Osteocyte (in vitro differentiated cells): ENCODE measurements around a stretch of chr4.

GRCh38 chr4:105990828-105991449 is 95.7 kb downstream of the NPNT start:
- PRO-cap = no peak

DNA sequence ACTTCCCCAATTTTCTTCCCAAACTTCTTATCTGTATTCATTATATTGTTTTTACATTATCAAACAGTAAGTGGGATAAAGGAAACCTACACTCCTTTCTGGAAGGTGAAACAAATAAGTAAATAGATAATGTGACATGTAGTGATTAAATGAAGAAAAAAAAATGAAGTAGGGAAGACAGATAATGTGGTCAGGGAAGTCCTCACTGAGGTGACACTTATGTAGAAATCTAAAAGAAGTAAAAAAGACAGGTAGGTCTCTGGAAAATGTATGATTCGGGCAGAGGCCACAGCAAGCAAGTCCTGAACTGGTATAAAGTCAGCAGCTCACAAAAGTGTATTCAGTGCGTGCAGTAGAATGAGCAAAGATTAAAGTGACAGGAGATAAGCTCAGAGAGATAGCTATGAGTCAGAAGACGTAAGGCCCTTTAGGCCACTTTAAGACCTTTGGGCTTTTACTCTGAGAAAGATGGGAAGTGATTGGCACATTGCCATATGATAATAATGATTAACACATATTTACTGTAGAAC is 51.9 kb downstream of the TBCK start:
- PRO-cap = no peak

DNA sequence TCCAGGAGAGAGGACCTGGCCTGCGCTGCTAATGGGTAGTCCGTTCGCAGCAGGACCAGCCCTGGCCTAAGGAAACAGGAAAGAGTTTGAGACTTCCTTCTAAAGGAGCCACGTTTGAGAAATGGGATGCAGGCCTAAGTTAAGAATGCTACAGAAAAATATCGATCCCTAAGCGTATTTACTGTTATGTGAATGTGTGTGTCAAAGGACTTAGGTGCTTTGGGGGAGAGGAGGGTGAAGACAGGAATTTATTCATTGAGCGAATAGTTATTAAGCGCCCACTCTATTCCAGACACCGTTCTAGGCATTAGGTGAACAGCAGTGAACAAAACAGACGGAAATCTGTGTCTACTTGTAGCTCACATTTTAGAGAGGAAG is 311 bp downstream of the AIMP1 start:
- PRO-cap = no peak

DNA sequence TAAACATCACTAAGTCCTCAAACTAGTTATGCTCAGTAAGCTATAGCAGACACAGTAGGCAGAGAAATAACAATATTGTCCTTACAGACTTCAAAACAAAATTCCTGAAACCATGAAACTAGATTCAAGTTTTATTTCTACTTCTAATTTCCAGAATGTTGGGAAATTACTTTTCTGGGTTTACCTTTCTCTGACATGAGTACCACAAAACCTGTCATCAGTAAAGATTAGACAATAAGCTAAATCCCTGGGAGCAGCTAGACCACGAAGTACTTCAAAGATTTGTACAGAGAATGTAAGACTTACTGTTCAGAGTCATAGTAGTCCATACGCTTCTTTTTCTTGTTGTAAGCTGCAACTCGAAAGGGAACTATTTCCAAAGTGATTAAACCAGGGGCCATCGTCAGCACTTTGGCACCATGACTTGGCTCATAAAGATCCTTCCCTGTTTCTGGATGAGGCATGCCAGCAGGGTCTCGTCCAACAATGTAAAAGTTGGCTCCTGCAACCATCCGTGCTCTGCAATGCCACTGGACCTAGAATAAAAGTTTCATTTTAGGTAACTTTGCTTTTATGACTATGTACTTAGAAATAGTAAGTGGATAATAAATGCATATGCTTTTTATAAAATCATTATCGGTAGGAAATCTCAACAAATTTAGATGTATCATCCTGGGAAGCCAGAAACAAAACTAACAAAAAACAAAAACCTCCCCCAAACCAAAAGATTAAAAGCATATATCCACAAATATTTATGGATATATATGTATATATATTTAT is 88.5 kb downstream of the PAPSS1 start:
- PRO-cap = no peak

DNA sequence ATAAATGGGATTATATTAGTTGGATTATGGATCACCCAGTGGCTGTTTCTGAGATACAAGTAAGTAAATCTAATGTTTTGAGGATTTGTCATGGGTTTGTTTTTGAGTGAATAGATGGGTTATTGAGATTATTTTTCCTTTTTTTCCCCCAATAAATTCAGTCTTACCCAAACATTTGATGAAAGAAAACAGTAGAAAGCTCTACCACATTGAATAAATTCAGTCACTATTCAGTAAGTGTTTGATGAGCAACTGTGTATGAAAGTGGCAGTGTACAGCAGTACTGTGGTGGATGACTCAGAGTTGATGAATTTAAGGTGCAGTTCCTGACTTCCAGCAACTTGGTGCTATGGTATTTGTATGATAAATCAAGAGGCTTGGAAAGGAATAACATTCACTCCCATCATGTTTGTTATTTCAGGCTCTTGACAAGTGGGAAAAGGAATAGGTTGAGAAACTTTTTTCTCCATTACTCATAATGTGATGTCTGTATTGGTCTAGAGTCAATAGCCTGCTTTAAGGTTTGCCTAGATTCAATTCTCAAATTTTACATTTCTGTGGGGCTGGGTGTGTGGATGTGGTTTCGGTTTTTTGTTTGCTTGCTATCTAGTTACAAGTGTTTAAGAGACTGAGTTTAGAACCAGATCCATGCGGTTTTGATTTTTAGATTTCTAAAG is 35.3 kb upstream of the CYP2U1 start:
- PRO-cap = no peak

DNA sequence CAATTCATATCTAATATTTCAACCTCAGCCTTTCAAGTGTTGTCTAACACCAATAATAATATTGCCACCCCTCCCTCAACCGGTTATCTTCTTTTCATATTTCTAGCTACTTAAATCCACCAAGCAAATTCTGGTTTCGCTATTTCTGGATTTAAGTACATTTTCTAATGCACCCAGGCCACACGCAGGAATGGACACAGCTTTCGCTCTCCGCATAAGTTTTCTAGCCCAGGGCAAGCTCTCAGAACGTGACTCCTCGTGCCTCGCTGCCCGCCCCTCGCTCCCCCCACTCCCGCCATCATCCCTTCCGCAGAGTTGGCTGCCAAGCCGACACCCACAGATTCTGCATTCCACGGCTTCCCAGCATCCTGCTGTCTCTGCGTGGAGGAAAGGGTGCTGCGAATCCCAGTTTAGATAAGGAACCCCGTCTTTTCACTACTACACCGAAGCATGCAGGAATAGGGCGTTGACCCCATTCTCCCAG is 672 bp upstream of the CYP2U1 start:
- PRO-cap = no peak

- PRO-cap = no peak
Observed at GRCh38 chr4:108165393-108165995, 3.2 kb downstream of the LEF1 start.

GRCh38 chr4:108560394-108561264 is 59.7 kb upstream of the RPL34 start:
- PRO-cap = no peak

DNA sequence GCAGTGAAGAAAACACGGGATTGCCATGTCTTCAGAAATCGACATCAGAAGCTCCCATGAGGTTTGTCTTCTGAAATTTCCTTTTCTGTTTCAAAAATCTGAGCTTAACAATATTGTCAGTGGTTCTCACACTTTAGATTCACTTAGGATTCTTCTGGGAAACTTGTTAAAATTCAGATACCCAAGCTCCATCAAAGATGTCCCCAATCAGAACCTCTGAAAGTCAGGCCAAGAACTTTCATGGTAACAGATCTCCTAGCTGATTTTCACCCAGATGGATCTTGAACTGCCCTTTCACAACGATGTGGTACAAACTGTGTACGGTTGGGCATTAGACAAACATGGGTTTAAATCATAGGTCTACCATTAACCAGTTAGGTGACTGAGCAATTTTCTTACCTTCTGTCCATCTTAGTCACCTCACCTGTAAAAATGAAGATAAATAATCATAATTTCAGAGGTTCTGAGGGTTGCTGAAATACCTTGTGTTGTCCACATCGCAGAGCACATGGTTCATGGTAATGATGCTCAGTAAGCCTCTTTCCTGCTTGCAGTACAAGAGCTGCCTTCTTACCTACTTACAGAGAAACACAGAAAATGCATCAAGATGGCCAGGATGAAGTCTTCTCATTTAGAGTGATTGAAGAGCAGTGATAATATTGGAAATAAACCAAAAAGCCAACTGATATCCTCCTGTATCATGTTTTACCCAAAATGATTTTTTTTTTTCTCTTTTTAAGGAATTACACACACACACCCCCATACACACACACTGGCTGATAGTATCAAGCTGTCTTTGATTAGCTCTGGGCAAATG is 14.6 kb upstream of the OSTC start:
- PRO-cap = no peak

GRCh38 chr4:108878014-108878281 is 115.1 kb upstream of the ETNPPL start:
- PRO-cap = no peak

DNA sequence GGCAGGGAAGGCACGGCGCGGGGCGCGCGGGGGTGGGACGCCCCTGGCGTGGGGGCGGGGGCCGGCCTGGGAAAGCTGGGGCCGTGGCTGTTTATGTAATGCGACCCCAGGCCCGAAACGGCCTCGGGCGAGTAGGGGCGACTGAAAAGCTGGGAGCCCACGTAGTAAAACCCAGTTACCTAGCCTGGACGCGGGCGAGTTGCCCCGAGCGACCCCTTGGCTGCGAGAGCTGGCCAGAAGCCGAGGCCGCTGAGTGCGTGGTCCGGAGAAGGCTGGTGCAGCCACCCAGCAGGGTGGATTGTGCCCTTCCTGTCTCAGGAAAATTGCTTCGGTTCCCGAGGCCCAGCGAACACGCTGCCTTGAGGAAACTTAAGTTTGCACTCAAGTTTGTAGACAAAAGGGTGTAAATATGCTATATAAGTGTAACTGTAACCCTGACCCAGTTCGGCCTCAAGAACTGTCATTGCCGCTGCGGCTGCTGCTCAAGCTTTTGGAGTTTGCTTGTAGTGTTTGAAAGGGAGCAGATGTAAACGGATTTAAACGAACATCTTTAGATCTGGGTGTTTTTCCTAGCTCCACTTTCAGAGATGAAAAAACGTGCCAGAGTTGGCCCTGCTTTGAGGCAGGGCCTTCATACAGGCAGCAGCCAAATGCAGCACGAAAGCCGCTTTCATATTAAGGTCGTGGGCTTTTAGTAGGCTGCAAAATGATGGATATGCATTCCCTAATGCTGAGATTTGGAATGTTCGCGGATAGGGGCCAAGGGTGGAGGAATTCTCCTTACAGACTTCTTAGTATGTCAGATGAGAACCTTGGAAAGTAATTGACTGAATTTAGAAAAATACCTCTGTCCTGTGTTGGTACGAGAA is 797 bp downstream of the SEC24B start:
- PRO-cap = unidirectional peak, minus-strand start at position 302 of the sequence

- PRO-cap = no peak
Observed at GRCh38 chr4:109501705-109502764, 58.0 kb upstream of the MCUB start.

DNA sequence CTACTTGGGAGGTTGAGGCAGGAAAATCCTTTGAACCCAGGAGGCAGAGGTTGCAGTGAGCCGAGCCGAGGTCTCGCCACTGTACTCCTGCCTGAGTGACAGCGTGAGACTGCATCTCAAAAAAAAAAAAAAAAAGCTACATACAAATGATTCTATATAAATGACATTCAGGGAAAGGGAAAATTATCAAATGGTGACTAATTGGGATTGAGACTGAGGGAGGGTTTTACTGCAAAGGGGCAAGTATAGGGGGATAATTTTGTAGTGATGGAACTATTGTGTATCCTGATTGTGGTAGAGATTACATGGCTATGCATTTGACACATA is 31.8 kb upstream of the MCUB start:
- PRO-cap = no peak

DNA sequence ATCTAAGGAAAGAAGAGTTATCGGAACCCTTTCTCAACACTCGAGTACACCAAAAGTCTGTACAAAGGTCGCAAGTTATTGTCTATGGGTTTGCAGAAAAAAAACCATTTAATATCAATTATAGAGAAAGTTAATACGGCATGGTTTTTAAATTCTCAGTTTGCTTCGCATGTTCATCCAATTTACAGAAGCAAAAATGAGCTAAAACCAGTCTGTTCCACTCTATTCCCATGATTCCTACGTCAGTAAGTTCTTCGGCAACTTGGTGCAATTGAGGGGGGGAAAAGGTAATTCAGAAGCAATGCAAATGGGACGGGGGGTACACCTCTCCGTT is 851 bp downstream of the PLA2G12A start:
- PRO-cap = no peak

GRCh38 chr4:109973139-109973596 is 60.5 kb downstream of the EGF start:
- PRO-cap = no peak

GRCh38 chr4:110046538-110047143 is 134.0 kb downstream of the EGF start:
- PRO-cap = no peak

- PRO-cap = no peak
Observed at GRCh38 chr4:110059517-110060343, 138.7 kb downstream of the ELOVL6 start.

DNA sequence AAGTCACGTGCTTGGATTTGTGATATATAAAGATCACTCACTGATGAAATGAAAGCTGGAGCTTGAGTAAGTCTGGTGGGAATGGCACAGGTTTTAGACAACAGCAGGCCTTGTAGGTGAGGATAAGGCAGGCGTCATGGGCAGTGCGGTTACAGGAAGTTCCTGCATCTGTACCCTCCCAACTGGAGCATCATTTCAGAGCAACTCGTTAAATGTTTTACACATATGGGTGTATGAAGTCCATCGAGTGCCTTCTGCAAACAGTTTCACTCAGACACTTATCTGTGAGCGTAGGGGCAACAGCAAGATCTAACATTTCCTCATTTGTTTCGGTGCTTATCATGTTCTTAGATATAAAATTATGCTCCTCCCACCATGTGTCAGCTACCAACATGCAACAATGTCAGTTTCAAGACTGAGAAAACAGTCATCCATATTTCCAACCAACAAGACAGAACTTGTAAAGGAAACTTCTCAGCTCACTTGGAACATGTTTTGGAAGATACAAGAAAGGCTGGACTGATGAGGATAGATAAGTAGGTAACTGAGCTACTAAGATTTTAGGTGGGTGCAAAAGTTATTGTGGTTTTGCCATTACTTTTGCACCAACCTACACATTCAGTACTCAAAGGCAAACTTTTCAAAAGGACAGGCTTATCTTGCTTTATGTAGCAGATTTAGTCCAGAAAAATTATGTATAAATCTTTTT is 69.9 kb downstream of the ELOVL6 start:
- PRO-cap = no peak

DNA sequence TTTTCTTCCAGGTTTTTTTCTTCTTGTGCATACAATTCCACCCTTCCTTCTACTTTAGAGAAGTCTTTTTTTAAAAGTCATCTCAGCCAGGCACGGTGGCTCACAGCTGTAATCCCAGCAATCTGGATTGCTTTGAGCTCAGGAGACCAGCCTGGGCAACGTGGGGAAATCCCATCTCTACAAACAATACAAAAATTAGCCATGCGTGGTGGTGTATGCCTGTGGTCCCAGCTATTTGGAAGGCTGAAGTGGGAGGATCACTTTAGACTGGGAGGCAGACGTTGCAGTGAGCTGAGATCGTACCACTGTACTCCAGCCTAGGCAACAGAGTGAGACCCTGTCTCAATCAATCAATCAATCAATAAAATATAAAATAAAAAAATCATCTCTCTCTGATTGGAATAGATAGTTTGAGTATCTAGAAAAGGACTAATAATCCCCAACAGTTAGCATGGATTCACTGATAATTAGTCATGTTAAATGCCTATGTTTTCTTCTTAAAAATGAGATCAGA is 14.7 kb downstream of the ELOVL6 start:
- PRO-cap = no peak

GRCh38 chr4:112279057-112279513 is 6.6 kb downstream of the TIFA start:
- PRO-cap = no peak